SP-49 (cell line): ENCODE data around the genes RNPEP, ARL8A and PPP1R12B.

DNA sequence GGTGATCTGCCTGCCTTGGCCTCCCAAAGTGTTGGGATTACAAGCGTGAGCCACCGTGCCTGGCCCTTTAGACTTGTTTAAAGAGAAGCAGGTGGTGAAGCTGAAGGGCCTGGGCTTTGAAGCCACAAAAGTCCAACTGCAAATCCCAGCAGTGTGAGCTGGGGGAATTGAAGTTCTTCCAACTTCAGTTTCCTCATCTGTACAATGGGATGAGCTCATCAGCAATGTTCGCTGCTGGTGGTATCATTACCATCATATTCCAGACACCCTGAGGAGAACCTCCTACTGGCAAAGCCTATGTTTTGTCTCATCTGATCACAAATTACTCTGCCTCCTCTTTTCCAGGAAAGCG, 2.5 kb upstream of the SHISA4 start:
- PRO-cap = no peak

- PRO-cap = no peak
Measured at GRCh38 chr1:201889356-201889837, 699 bp downstream of the SHISA4 start.

DNA sequence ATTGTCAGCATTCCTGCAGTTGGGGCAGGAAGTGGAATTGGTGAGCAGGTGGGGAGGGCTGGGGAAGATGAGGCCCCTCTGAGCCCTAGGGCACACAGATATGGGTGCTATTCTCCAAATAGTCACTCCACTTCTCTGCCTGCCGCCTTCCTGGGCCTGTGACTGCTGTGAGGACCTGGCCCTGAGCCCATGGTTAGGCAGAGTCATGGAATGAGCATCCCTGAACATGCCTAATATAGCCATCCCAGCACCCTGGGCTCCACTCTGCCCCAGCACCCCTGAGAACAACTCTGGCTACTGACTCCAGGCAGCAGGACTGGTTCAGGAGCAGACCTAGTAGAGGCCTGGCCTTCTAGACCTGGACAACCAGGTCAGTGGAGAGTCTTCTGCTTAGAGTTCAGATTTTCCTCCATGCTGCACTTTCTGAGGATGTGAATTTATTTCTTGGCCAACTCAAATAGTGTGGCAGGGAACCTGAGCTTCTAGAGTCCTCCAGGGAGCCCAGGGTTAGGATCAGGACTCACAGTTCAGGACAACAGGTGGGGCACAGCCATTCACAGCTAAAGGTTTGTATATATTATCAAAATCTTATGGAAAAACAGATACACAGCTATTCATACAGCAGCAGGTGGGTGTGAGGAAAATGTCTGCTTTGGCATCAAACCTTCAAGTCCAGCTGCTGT, 8.5 kb downstream of the SHISA4 start:
- PRO-cap = no peak

- PRO-cap = unidirectional peak, plus-strand start at chr1:201982683
Measured at GRCh38 chr1:201982433-201982824, at the start of gene RNPEP. RNPEP (plus strand) TSS chr1:201982648.

DNA sequence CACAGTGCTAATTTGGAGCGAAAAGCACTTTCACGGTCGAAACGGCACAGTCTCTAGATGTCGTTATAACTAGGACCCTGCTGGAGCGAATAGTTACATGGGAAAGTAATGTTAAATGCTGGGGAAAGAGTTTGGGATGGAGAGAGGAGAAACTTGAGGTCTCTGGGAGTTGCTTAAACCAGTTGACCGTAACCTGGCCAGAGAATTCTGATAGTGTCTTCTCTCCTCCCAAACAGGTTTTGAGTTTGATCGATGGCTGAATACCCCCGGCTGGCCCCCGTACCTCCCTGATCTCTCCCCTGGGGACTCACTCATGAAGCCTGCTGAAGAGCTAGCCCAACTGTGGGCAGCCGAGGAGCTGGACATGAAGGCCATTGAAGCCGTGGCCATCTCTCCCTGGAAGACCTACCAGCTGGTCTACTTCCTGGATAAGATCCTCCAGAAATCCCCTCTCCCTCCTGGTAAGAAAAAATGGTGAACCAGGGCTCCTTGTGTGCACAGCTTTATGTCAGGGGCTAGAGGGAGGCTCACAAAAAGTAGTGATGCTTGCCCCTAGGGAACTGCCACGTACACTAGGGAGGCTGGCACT, 7.3 kb upstream of the ELF3 start:
- PRO-cap = no peak

DNA sequence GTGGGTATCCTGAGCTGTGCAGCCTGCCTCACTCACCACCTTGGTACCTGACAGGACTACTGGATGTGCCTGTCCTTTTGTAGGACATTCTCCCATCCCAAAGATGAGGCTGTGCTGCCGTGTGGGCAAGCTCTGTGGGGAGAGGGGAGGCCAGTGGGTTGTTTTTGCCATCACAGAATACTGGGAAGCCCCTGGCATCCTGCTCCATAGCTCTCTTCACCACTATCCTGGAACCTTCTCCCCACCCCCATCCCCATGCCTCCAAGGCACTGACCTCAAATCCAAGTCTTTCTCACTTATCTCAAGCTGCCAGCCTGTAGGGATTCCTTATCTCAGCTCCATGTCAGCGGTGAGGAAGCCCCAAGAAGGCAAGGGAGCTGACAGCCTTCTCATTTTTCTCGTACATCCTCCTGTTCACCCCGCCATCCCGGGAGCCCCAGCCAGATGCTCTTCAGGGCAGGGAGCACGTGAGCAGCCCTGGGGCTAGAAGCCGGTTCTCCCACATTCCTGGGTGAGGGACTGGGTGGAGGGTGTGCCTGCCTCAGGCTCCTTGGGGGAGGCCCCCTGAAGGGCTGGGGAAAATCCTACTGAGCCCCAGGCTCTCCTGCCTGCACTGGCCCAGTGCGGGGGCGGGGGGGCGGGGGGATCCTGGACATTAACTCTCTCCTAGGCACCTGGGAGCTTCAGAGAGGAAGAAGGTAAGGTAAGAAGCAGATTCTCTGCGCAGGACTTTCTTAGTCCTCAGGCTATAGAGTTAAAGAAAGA, 2.4 kb upstream of the ELF3 start:
- PRO-cap = no peak

- PRO-cap = no peak
Measured at GRCh38 chr1:202056832-202057287, 46.5 kb downstream of the ELF3 start.

- PRO-cap = no peak
Measured at GRCh38 chr1:202106157-202107160, 16.3 kb upstream of the GPR37L1 start.

- PRO-cap = no peak
Measured at GRCh38 chr1:202113410-202113977, 9.2 kb upstream of the GPR37L1 start.

DNA sequence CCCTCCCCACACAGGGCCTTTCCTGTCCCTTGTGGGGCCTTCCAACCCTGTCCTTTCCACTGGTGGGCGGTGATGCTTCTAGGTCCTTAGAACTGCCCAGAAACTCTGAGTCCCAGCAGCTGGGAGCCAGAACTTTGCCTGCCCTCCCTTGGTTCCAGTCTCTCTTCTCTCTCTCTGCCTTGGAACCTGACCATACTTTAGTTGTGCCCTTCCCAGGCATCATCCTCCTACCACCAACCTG, 5.9 kb downstream of the GPR37L1 start:
- PRO-cap = no peak

GRCh38 chr1:202144412-202144948, at the start of gene ARL8A:
ARL8A (minus strand) TSS chr1:202144737.
- PRO-cap = bidirectional peak, plus-strand start at chr1:202144836, minus-strand start at chr1:202144737

- PRO-cap = no peak
Measured at GRCh38 chr1:202186977-202187539, 6.5 kb upstream of the LGR6 start.

DNA sequence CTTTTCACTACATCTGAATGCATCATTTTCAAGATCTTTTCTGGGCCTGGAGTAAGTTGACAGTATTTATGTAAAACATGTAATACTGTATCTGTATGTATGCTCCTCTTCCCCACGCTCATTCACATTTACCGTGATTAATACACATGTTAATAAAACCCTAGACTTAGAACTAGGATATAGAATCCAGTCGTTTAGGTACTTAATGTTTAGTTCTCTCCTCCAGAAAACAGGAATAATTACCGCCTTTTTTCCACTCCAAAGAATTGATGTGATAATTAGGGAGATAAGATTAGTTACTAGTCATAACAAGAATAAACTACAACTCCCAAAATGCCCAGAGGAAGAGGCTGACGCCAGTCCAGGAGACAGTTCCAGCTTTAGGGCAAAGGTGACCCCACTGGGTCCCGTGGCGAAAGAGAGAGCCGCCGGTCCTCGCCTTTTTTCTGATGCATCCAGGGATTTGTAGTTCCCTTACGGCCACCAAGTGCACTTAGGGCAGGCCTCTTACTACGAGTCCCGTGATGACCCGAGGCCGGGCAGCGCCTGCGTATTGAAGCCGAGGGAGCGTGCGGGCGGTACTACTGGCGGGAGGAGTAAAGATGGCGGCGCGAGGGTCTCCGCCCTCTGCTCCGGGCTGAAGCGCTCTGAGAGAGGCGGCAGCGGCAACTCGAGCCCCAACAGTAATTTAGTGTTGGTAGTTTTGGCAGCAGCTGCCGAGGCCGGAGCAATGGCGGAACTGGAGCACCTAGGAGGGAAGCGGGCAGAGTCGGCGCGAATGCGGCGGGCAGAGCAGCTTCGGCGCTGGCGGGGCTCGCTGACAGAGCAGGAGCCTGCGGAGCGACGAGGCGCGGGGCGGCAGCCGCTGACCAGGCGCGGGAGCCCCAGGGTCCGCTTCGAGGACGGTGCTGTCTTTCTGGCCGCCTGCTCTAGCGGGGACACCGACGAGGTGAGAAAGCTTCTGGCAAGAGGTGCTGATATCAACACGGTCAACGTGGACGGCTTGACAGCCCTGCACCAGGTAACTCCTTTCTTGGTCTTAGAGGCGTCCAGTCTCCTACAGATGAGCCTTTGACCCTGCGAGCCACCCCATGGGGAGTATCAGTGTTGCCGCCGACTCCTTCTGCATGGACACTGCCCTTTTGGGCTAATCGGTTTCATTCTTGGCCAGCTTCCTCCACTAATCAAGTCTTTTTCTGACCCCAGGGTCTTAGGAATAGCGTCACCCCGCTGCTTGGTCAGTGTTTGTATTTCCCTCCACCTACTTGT, at the start of gene PPP1R12B:
Gene PPP1R12B, plus strand, starts transcription at position 578 of the 1,269 bp plus-strand sequence.
- PRO-cap = unidirectional peak, plus-strand start at position 581 of the sequence

- PRO-cap = no peak
Measured at GRCh38 chr1:202499941-202500453, 151.5 kb downstream of the PPP1R12B start.

GRCh38 chr1:202539113-202539954, 170.9 kb downstream of the SYT2 start:
- PRO-cap = no peak

DNA sequence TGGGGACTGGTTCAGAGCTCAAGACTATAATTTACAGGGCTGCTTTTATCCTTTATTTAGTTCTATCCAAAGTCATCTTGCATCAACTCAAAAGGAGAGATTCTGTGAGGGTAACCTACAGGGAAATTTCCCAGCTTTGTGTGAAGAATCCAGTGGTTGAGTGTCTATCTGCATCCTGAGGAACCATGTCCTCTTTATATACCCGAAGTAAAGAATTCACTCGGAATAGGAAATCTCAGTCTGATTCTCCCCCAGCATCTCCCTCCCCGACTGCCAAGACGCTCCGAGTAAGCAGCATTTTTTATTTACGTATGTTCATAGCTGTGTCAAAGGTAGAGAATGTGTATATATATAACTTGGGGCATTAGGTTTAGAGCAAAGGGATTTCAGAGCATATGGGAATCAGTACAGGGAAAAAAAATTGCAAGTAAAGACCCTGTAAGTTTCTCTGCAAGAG, 170.3 kb downstream of the SYT2 start:
- PRO-cap = no peak

DNA sequence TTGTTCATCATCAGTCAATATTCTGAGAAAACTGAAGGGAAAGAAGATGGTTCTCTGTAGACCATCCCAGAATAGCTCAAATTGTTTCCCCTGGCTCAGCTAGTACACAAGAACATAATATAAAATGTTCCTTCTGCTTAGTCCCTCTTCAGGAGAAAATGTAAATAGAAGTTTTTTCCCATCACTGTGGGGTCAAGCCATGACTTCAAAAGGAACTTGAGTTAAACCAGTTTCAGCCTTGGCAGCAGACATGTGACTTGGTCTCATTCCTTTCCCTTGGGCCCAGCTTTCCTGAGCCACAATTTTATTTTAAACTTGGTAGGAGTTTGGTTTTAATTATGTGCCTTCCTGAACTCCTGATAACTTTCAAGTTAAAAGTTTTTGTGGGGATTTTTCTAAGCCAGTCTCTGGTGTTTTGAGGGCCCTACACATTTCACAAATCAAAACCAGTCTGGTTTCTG, 157.7 kb downstream of the SYT2 start:
- PRO-cap = no peak

GRCh38 chr1:202653870-202654123, 56.5 kb downstream of the SYT2 start:
- PRO-cap = no peak

- PRO-cap = no peak
Measured at GRCh38 chr1:202940835-202941881, 14.1 kb upstream of the KLHL12 start.

- PRO-cap = no peak
Measured at GRCh38 chr1:202961940-202962613, 4.0 kb upstream of the ADIPOR1 start.